A375 (cell line): ENCODE measurements around the genes VPS50 and SLC25A13.

DNA sequence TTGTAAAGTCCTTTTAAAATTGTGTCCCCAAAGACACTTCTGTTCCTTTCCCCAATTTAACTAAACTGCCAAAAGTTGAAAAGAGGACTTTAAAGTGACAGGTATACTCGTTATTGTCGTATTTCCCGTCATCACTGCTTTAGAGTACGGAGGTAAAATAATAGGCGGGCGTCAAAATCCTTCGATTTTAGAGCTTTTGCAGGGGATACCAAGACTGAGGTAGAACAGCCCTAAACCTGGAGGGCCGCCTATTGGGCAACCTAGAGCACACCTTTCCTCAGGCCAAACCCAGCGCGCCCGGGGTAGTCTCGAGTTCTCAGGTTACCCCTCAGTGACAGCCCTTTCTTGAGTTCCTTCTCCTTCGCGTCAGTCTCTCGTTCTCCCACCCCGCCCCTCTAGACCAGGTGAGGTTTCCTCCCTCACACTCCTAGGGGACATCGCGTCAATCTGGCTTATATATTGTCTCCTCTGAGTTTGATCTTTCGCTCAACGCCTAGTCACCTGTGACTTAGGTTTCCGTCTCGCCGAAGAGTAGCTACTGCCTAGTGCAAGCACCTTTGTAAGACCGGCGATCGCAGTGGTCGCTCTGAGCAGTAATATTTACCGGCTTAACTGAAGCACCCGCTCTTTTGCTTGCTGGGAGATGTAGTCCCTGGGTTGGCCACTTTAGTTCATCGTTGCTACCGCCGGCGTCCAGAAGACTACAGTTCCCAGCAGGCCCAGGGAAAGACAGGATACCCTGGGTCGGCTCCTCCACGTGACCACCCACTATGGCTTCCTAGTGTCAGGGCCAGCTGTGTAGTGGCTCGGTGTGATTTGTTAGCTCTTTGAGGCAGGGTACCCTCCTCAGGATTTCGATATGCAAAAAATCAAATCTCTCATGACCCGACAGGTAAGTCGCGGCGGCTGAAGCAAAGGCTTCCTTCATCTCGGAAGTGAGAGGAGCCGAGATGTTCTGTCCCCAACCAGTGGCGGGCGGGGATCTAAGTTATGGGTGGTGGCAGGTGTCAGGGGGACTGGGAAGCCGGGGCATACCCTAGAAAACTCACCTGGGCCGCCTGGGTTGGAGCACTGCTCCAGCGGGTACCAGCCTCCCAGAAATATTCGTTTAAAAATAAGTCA, at the start of gene VPS50:
TSS of gene VPS50 (plus strand) at position 758 of the 1,122 bp plus-strand sequence.
- RAMPAGE, long total RNA: start-site peak on the plus strand centred at position 741 of the sequence, 62 bp wide, 29 and 8 reads in 2 replicates

DNA sequence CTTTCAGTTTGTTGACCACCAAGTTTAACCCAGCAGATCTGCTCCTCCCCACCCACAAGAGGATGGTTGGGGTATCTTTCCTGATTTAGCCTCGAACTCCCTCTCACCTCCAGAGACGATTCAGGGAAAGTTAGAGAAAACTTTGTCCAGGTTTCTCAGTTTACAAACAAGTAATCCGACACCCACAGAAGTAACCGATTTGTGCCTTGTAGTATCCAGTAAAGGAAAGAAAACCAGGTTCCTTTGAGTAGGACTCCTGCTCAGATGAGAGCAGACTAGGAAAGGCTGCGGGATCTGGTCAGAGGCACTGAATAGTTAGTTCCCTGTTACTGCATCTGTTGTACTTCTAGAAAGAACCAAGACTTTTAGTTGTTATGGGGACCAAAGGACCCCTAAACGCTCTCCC, 450 bp upstream of the BET1 start:
- RAMPAGE, long total RNA: no peak

GRCh38 chr7:94052491-94052831, 48.3 kb upstream of the BET1 start:
- RAMPAGE, long total RNA: no peak

- RAMPAGE, long total RNA: no peak
Measured at GRCh38 chr7:94392052-94392566, 2.6 kb upstream of the COL1A2 start.

DNA sequence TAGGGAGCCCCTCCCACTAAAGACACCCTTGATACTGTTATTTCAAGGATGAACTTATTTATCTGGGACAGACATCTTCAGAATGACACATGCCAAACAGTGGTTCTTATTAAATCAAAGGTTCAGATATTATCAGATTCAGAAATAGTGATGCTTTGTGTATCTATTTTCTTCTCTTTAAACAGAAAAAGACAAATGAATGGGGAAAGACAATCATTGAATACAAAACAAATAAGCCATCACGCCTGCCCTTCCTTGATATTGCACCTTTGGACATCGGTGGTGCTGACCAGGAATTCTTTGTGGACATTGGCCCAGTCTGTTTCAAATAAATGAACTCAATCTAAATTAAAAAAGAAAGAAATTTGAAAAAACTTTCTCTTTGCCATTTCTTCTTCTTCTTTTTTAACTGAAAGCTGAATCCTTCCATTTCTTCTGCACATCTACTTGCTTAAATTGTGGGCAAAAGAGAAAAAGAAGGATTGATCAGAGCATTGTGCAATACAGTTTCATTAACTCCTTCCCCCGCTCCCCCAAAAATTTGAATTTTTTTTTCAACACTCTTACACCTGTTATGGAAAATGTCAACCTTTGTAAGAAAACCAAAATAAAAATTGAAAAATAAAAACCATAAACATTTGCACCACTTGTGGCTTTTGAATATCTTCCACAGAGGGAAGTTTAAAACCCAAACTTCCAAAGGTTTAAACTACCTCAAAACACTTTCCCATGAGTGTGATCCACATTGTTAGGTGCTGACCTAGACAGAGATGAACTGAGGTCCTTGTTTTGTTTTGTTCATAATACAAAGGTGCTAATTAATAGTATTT, 35.6 kb downstream of the COL1A2 start:
- RAMPAGE, long total RNA: no peak

GRCh38 chr7:94509950-94510410, 371 bp downstream of the CASD1 start:
- RAMPAGE, long total RNA: no peak

DNA sequence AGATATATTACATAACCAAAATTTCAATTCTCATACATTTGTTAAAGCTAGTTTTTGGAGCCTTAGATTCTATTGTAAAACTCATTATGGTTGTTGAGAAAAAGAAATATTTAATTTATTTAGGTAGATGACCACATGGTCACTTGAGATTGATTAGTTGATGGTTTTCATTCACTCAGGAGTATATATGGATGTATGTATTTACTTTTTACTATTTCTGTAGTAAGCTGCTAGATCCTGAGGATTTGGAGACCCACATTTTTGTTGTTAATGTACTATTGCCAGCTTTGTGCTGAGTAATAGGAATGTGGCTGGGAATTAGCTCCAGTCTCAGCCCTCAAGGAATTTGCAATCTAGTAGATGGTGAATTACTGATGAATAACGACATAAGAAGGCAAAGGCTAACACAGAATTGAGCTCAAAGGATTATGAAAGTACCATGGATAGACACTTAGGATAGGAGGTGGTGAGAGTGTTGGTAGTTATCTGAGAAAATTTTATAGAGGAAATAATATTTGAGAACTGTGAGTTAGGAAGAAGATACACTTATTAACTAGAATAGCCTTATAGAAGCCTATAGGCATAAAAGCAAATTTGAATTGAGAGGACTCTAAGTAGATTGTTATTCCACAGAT, 19.9 kb downstream of the CASD1 start:
- RAMPAGE, long total RNA: no peak

GRCh38 chr7:94908767-94908976, 1.3 kb downstream of the PPP1R9A start:
- RAMPAGE, long total RNA: no peak

GRCh38 chr7:94908977-94909280, 1.5 kb downstream of the PPP1R9A start:
- RAMPAGE, long total RNA: no peak

- RAMPAGE, long total RNA: no peak
Measured at GRCh38 chr7:94927646-94928212, 20.3 kb downstream of the PPP1R9A start.

- RAMPAGE, long total RNA: no peak
Measured at GRCh38 chr7:95071352-95071779, 164.0 kb downstream of the PPP1R9A start.

DNA sequence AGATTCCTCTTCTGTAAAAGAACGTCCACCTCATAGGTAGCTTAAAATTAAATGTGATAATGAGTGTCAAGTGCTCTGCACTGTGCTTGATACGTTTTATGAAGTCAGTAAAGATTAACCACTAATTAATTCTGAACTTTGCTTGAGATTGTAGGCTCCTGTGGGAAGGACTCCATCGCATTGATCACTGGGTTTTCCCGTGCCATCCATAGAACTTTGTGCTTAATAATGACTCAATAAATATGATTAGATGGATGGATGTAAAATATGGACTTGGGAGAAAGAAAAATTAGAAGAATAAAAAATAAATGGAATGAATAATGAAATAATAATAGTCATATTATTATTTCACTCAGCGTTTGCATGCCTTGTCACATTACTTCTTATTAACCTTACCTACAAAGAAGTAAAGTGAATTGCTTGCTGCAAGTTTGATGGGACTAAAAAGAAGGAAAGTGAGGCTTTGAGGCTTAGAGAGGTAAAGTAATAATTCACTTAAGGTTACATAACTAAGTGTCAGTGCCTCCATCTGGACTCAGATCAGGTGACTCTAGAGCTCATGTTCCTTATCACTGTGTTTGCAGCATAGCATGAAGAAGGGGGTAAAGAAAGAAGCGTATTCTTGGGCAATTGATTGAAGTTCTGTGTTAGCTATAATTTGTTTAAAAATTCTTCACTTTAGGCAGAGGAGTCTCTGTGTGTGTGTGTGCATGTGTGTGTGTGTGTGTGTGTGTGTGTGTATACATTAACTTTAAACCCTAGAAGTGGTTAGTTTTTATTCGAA, 1.8 kb upstream of the PON3 start:
- RAMPAGE, long total RNA: no peak

GRCh38 chr7:95440899-95441381, 6.1 kb upstream of the PON2 start:
- RAMPAGE, long total RNA: no peak

DNA sequence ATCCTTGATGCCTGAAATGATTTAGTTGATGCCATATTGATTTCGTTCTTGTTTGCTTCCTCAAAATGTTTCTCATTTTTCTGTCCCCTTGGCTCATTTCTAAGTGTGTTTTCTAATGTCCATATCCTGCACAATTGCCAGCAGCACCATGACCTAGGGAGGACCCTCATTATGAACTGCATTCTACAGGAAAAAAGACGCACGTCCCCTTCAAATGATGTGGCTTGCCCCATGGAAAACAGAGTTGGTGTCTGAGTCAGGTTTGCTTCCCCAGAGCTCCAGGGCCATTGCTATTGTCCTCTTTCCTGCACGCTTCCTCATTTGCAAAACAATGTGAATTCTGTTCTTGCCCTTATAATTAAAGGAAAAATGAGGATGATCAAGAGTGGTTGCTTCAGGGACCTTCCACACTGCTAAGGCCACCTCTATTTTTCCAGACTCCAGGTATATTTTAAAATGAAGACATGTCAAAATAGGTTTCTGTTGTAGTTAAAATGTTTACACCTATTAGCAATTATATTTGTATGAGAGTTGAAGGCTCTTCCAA, 14.7 kb upstream of the ASB4 start:
- RAMPAGE, long total RNA: no peak

DNA sequence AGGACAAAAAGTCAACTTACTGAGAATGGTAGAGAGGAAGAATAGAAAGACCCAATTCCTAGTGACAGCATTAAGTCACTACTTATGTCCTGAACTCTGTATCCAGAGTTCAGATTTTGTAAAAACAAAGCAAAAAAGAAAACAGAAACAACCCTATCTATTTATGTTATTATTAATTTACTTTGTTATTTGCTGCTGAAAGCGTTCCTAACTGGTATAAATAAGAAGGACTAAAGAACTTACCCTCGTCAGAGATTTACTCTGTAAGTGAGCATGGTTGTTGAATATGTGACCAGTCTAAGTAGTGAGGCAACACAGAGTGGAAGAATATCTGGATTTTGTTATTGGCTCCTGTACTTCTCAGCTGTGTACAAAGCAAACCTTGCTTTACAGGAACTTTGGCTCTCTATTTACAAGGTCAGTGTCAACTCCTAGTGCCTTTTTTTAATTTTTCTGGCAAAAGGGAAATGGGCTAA, 35.8 kb downstream of the PDK4 start:
- RAMPAGE, long total RNA: no peak

DNA sequence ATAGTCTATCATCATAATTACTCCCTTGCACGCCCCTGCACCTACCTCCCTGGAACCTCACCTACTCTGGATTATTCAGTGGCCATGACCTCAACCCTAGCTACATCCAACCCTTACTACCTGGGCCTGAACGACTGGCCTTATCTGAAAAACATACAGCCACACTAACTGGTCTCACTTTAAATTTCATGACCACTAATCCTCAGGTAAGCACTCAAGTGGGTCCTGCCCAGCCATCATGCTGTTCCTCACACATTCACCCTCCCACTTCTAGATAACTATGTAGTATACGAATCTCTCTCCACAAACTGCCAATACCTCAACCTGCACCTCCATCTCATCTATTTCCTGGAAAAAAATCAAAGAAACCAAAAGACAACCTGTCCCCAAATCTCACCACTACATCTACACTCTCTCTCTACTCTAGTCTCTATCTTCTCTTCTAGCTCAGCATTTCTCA, 57.8 kb downstream of the SLC25A13 start:
- RAMPAGE, long total RNA: no peak

DNA sequence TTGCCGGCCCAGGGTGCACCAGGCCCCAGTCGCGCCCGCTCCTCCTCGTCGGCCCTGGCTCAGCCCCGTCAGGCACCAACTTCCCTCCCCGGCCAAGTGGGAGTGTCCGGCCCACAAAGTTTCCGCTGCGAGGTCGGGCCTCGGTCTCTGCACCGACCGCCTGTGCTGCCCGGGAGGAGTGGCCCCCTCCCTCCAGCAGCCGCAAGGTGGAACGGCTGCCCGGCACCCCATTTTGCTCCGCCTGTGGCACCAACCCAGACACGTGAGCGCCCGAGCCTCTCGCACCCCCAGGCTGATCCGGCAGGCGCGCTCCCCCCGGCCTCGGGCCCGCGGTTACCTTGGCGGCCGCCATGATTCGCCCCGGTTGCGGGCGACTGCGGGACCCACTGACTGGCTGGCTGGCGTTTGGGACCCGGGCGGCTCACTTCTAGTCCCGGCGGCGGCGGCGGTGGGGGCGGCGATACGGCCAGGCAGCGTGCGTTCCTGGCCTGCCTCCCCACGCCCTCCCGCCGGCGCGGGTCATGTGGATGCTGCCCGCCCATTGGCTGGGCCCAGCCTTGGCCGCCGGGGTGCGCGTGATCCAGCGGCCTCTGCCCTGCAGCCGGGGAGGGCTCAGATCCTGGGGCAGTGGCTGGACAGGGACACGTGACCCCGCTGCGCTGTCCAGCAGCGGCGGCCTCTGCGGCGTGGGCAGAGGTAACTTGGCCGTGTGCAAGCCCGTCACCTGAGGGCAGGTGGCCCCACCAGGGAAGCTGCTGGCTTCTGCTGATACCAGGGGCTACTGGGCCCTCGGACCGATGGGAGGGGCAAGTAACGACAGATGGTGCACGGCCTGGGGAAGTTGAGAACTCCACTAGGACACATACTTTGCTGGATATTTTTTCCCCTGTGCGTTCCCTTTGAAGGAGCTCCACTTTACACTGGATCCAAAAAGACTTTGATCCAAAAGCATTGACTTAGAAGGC, at the start of gene SLC25A13:
TSS of gene SLC25A13 (minus strand) at position 494 of the 965 bp plus-strand sequence.
- RAMPAGE, long total RNA: no peak

DNA sequence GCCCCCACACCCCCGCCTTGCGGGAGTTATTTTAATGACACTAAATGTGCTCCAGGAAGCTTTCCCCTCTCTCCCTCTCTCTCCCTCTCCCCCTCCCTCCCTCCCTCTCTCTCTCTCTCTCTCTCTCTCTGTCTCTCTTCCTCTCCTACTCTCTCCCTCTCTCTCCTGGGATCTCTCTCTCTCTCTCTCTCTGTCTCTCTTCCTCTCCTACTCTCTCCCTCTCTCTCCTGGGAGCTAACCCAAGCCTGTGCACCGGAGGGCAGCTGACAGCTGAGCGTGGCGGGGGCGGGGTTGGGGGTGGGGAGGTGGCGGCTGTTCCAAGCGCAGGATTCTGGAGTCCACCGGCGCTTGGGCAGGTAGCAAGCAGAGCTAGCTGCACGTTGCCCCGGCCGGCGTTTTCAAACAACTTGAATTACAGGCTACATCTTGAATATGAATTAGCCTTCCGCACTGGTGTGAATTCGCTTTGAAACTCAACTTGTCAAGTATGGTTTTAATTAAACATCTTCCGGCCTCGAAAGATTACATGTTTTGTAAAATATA, 9.3 kb upstream of the DLX6 start:
- RAMPAGE, long total RNA: no peak

GRCh38 chr7:97232672-97233002, 115.1 kb downstream of the SDHAF3 start:
- RAMPAGE, long total RNA: no peak

DNA sequence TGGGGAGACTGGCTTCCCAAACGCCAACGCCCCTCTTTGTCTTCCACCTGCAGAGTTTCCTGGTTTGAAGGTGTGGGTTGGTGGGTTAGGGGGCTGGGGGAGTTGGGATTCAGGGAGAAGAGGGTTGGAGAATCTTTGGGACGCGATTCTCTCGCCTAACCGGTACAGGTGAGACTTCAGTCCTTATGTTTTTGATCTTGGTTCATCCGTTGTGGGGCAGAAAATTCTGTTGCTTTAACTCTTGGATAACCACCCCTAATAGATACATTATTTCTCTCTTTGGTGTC, 352 bp downstream of the TAC1 start:
- RAMPAGE, long total RNA: no peak